Neural cell (in vitro differentiated cells): ENCODE results near the genes SNRNP25, PIGQ and RHOT2.

DNA sequence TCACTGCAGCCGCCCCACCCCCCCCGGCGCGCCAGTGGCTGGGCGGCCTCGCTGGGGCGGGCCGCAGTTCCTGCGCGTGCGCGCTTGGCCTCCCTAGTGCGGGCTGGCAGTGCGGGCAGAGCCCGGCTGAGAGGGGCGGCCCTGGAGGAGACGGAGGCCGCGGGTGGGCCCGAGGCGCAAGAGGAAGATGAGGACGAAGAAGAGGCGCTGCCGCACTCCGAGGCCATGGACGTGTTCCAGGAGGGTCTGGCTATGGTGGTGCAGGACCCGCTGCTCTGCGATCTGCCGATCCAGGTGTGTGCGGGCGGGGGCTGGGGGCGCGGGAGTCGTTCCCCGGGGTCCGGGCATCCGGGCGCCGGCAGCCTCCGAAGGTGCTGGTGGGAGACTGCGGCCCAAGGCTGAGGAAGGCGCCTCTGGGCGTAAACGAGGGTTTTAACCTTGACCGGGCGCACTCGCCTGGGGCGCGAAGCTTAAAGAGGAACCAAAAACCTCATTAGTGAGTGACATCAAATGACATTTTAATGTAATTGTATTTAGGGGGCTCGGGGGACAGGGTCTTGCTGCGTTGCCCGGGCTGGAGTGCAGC is at the start of gene SNRNP25:
Gene SNRNP25, plus strand, starts transcription at position 64 of the 586 bp plus-strand sequence.
- RAMPAGE, long total RNA = start-site peak on the plus strand centred at position 116 of the sequence, 82 bp wide, 499 and 468 reads in 2 replicates

DNA sequence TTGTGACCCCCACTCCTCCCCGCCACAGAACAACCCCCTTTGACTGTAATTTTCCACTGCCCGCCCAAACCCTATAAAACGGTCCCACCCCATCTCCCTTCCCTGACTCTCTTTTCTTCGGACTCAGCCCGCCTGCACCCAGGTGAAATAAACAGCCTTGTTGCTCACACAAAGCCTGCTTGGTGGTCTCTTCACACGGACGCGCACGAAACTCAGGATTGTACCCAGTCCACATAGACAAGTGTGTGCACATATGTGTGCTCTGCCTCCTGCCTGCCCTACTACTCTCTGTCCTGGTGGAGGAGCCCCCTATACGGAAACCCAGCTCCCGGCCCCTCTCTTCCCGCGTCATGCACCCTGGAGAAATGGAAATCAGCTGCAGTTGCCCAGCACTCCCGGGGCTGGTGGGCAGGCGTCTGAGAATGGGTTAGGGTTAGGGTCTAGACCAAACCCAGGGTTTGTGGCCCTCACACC is 2.4 kb upstream of the RHBDF1 start:
- RAMPAGE, long total RNA = no peak

- RAMPAGE, long total RNA = no peak
Measured at GRCh38 chr16:82603-83424, 4.8 kb downstream of the MPG start.

- RAMPAGE, long total RNA = no peak
Measured at GRCh38 chr16:97874-98713, 20.1 kb downstream of the MPG start.

DNA sequence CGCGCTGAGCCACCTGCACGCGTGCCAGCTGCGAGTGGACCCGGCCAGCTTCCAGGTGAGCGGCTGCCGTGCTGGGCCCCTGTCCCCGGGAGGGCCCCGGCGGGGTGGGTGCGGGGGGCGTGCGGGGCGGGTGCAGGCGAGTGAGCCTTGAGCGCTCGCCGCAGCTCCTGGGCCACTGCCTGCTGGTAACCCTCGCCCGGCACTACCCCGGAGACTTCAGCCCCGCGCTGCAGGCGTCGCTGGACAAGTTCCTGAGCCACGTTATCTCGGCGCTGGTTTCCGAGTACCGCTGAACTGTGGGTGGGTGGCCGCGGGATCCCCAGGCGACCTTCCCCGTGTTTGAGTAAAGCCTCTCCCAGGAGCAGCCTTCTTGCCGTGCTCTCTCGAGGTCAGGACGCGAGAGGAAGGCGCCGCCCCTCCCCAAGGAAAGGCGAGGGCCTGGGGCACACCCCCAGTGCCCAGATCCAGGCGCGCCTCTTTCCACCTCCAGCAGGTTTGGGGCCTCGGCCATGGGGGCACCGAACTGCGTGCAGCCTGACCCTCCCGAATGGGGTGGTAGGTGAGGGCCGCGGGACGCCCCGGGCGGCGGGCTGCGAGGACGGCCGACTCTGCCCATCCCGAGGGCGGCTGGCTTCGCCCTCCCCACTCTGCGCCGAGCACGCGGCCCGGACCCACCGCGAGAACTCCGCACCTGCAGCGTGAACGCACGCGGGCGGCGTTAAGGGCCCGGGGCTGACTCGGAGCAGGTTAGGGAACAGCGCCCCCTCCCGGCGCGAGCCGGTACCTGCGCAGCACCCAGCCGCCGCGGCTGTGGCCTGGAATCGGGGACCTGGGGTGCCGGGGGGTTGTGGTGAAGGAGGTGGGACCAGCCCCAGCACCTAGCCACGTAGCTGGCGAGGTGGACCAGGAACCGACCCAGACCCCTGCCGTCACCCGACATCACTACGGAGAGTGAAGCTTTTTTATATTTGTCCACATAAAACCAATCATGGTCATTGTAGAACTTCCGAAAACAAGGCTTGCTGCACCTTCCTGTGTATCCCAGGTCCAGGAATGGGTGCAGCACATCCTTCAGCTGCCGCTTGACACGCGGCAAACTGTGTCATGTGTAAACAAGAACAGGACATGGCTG is 923 bp downstream of the HBQ1 start:
- RAMPAGE, long total RNA = no peak

- RAMPAGE, long total RNA = no peak
Measured at GRCh38 chr16:188757-189542, 8.7 kb downstream of the HBQ1 start.

DNA sequence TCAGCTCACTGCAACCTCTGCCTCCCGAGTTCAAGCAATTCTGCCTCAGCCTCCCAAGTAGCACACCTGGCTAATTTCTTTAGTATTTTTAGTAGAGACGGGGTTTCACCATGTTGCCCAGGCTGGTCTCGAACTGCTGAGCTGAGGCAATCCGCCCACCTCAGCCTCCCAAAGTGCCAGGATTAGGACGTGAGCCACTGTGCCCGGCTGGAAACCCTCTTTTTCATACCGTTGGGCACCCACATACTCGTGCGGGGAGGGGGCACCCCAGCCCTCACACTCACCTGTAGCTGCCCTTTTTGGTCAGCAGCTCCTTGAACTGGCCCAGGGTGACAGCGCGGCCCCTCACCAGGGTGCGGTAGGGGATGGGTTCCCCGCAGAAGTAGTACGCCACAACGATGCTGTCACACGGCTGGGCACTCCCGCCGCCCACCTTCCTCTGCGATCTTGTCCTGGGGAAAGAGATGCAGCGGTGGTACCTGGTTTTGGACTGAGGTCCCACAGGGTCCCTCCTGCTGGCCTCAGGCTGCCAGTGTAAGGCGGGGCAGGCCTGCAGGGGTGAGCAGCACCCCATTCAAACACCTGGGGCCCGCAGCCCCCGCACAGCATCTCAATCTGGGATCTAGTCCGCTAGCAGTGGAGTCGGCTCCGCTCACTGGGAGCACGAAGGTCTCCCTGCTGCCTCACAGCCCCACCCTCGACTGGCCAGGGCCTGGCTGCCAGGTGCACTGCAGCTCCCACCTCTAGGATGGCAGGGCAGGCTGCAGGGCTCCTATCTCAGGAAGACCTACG is 6.4 kb downstream of the PDIA2 start:
- RAMPAGE, long total RNA = no peak

DNA sequence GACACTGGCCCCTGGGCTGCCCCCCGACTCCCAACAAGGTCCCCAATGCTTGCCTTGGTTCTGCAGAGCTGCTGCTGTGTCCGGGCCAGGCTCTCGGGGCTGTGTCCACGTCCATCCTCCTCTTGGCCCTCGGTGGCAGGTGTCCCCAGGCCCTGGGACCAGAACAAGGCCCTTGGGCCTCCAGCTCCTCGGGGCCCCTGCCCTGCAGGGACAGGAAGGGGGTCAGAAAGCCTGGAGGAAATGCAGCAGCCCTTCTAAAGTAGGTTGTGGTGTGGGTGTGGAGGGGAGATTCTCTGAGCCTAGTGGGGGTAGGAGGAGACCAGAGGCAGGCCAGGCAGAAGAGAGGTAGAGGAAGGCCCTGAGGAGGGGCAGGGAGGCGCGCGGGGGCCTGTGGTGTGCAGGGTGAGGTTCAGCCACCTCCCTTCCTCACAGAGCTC is 2.5 kb upstream of the AXIN1 start:
- RAMPAGE, long total RNA = no peak

- RAMPAGE, long total RNA = no peak
Measured at GRCh38 chr16:383278-383661, 1.5 kb upstream of the PGAP6 start.

GRCh38 chr16:424605-424810 is 941 bp upstream of the RAB11FIP3 start:
- RAMPAGE, long total RNA = no peak

DNA sequence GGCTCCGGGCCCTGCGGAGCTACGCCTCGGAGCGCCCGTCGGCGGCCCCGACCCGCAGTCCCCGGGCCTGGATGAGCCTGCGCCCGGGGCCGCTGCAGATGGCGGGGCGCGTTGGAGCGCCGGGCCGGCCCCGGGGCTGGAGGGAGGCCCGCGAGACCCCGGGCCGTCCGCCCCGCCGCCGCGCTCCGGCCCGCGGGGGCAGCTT is 555 bp downstream of the RAB11FIP3 start:
- RAMPAGE, long total RNA = no peak

DNA sequence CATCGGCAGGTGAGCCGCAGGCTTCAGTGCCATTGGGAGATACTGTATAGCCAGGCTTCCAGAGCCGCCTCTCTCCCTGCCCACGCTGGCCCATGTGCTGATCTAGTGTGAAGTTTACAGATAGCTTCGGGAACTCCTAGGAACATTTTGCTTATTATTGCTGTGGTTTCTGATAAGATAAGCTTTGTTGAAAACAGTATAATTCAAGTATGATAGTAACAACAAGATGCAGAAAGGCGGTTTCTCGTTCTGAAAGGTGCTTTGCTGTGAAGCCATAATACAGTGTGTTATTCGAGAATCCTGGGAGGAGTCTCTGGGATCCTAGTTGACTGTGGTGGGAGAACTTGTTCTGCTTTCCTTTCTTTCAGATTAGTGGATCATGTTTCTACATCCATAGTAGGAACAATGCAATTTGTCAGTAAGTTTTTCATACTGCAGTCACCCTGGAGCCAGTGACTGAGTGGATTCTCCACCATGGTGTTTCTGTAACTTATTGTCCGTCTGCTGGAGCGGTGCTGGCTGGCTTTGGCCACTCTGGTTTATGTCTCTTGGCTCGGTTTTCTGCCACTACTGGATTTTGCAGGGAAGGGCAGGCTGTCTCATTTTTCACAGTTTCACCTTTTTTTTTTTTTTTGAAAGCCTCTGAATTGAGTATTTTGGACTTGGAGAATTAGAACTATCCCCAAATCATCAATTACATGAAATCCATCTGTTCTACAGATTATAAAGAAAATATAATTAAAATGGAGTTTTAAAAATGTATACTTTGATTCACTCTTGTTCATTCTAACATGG is 31.6 kb downstream of the RAB11FIP3 start:
- RAMPAGE, long total RNA = no peak

- RAMPAGE, long total RNA = no peak
Measured at GRCh38 chr16:457688-458463, 32.4 kb downstream of the RAB11FIP3 start.

- RAMPAGE, long total RNA = no peak
Measured at GRCh38 chr16:529980-530754, 2.7 kb downstream of the CAPN15 start.

GRCh38 chr16:569325-570496 is at the start of gene PIGQ:
Gene PIGQ, plus strand, starts transcription at chr16:569968.
- RAMPAGE, long total RNA = no peak

- RAMPAGE, long total RNA = no peak
Measured at GRCh38 chr16:578884-579558, 9.3 kb downstream of the PIGQ start.

DNA sequence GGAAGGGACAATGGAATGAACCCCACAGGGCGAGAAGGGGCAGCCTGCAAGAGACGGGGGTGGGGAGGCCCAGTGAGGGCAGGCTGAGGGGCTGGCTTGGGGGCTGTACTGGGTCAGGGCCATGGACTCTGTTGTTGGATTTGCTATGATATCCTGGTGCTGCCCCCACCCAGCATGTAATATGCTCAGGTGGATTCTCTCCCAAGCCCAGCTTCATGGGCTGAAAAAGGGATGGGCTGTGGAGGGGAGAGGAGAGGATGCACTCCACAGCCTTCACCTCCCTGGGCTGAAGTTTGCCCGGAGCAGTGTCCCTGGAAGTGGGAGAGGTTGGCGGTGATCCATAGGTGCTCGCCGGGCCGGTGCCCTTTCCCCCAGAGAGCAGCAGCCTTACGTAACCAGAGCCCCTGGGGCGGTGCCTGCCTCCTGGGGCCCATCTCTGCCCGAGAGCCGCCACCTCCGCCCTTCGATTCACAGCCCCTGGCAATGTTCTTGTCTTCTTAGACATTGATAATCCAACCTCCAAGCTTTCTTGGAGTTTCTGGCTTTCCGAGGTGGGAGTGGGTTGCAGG is 3.4 kb upstream of the WDR90 start:
- RAMPAGE, long total RNA = no peak

DNA sequence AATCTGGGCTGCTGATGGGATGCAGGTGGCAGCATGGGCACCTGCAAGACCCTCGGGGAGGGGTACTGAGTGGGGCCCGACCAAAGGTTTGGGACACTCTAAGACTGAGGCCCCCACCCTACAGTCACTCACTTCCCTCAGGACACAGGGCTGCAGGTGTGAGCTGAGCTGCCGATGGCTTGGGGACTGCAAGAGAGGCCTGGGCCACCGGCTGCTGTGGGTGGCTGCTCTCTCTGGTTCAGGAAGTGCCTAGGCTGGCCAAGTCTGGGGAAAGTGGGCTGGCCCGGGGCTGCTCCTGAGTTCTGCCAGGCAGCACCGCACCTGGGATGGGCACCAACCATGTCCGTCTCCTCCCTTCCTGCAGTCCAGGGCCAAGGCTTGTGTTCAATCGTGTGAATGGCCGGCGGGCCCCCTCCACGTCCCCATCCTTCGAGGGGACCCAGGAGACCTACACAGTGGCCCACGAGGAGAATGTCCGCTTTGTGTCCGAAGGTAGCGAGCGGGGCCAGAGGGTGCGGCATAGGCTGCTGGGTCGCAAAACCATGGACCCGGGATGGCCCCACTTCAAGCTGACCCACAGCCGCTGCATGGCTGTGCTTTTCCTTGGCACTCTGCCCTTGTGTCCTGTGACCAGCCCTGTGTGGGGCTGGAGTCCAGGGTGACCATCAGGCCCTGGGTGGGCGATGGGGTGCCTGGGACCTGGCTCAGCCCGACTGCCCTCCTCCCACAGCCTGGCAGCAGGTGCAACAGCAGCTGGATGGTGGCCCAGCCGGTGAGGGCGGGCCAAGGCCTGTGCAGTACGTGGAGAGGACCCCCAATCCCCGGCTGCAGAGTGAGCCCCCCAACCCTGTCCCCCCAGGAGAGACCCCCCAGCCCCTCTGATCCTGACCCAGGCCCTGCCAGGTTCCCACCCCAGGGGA is 1.9 kb upstream of the WDR90 start:
- RAMPAGE, long total RNA = no peak

GRCh38 chr16:648604-649099 is 513 bp upstream of the WDR90 start:
- RAMPAGE, long total RNA = no peak

DNA sequence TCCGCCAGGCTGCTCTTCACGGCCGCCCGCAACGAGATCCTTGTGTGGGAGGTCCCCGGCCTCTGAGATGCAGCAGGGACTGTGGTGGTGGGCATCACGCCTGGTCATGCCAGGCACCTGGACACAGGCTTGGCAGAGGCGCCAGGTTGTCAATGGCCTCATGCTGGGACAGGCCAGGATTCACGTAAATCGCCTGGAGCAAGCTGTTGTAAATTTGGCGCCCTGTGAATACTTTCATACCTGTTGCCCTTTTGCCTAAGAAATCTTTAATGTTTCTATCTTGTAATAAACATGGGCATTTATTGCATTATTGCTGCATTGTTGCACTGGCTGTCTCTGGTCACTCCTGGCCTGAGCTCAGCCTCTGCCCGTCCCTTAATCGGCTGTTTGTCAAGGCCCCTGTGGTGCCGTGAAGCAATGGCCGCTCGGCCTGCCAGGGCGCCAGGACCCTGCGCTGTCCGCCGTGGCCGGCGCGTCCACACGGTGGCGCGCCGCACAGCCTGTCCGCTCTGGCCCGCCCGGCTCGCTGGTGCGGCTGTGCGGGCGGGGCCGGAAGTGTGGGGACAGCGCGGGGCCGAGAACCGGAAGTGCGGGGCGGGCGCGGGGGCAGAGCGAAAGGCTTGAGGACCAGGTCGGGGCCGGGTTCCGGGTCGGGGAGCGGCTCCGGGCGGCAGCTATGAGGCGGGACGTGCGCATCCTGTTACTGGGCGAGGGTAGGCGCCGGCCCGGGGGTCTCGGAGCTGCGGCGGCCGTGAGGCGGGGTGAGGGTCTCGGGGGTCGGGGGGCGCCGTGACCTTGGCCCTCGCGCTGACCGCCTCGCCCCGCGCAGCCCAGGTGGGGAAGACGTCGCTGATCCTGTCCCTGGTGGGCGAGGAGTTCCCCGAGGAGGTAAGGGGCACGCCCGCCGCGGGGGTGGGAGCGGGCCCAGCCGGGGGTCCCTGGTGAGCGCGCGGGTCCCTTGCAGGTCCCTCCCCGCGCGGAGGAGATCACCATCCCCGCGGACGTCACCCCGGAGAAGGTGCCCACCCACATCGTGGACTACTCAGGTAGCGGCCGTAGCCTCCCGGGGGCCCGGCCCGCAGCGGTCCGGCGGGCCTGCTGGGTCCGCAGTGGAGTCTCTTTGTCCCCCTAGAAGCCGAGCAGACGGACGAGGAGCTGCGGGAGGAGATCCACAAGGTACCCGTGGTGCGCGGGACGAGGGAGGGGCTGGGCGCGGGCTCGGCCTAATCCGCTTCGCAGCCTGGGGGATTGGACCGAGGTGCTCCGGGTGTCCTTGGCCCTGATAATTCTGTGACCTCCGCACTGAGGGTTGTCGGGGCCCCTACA is at the start of gene RHOT2:
Gene RHOT2, plus strand, starts transcription at position 609 of the 1,326 bp plus-strand sequence.
- RAMPAGE, long total RNA = start-site peak on the plus strand centred at position 610 of the sequence, 63 bp wide, 316 and 205 reads in 2 replicates